ENCODE data around the genes CLCNKA, CLCNKB and ARHGEF19.

GRCh38 chr1:15942756-15943474, 33.0 kb downstream of the ZBTB17 start:
- PRO-cap = no peak
- RAMPAGE, long total RNA, 2 experiments = no peak in any of the 2 experiments

- PRO-cap = no peak
- RAMPAGE, long total RNA, 2 experiments = no peak in any of the 2 experiments
Observed at GRCh38 chr1:15951295-15951951, 24.5 kb downstream of the ZBTB17 start.

DNA sequence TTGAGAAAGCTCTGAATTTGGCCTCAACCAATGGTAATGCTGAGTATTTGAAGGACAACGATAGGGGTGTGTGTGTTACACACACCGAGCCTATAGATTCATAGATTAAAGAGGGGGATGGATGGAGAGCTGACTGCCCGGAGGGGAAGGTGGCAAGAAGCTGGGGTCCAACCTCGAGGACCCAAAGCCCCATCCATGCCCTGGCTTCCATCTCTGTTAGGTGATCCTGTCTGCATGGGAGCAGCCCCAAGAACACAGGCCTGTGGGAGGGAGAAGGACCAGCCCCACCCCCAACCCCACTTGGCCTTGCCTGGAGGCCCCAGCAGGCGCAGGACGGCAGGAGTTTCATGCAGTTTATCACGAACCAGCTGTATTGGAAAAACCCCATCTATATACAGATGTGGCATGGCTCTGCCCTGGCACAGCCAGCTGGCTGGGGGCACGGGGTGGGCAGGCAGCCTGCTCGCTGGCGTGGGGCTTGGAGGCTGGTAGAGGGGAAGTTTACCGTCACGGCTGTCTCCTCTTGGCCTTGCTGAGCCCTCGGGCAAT, 3.2 kb downstream of the HSPB7 start:
- PRO-cap = no peak
- RAMPAGE, long total RNA, 2 experiments = no peak in any of the 2 experiments

- PRO-cap = no peak
- RAMPAGE, long total RNA, 2 experiments = no peak in any of the 2 experiments
Observed at GRCh38 chr1:16020096-16020878, 1.5 kb upstream of the CLCNKA start.

DNA sequence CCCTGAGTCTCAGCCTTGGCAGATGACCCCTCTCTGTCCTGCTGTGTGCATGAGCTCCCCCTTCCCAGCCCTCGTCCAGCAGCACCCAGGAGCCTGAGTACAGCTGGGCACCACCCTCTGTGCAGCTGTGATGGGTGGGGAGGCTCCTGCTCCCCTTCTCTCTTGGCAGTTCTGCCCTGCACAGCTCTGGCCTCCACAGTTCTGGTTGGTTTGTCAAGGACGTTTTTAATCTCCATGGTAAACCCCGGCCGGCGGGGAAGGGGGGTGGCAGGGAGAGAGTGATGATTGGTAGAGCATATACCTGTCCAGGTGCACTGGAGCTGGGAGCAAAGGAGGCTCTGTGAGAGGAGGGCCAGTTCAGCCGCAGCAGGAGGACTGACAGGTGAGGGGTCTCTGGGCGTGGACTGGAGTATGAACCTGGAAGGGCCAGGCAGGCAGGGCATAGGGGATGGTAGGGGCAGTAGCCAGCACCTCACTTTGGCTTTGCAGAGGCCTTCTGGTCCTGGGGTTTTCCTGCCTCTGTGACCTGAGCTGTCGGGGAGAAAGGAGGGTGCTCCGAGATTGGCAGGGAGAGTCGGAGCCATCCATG, at the start of gene CLCNKA:
Gene CLCNKA, plus strand, starts transcription at position 355 of the 589 bp plus-strand sequence.
- PRO-cap = unidirectional peak, minus-strand start at position 201 of the sequence
- RAMPAGE, long total RNA, 2 experiments = no peak in any of the 2 experiments

DNA sequence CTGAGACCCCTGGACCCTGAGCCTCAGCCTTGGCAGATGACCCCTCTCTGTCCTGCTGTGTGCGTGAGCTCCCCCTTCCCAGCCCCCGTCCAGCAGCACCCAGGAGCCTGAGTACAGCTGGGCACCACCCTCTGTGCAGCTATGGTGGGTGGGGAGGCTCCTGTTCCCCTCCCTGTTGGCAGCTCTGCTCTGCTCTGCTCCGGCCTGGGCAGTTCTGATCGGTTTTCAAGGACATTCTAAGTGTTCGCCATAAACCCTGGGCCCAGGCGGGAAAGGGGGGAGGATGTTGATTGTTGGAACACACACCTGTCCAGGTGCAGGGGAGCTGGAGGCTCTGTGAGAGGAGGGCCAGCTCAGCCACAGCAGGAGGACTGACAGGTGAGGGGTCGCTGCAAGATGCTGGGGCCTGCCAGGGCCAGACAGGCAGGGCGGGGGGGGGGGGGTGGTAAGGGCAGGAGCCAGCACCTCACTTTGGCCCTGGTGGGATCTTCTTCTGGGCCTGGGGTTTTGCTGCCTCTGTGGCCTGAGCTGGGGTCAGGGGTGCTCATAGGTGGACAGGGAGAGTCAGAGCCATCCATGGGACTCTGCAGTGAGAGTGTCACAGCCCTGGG, at the start of gene CLCNKB:
Gene CLCNKB, plus strand, starts transcription at position 280 of the 611 bp plus-strand sequence.
- PRO-cap = no peak
- RAMPAGE, long total RNA, 2 experiments = no peak in any of the 2 experiments

DNA sequence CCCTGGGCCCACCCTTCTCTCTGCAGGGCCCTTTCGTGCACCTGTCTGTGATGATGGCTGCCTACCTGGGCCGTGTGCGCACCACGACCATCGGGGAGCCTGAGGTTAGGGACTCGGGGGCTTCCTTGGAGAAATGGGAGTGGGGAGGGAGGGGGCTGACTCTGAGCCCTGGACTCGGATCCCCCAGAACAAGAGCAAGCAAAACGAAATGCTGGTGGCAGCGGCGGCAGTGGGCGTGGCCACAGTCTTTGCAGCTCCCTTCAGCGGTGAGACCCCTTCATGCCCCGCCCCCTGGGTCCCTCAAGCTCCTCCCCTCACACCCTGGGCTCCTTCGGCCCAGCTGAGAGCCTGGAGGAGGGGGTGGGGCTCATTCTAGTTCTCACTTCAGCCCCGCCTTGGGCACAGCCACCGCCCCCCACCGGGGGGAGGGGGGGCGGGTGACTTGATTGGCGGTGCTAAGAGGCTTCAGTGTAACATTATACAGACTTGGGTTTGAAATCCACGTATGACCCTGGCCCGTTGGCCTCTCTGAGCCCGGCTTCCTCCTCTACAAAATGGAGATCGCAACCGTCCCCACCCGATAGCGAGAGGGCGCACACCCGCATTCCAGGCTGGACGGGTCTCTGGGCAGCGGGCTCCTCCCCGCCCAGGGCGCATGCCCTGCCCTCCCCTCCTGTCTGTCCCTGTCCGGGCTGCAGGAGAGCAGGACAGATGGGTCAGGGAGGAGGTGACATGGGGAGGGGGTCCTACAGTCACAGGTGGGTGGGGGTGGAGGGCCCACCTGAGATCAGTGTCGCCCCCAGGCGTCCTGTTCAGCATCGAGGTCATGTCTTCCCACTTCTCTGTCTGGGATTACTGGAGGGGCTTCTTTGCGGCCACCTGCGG, 5.0 kb downstream of the CLCNKB start:
- PRO-cap = no peak
- RAMPAGE, long total RNA, 2 experiments = no peak in any of the 2 experiments

- PRO-cap = bidirectional peak, plus-strand start at chr1:16145431, minus-strand start at chr1:16145256; bidirectional peak, plus-strand start at chr1:16145831, minus-strand start at chr1:16145765
- RAMPAGE, long total RNA, 2 experiments = no peak in any of the 2 experiments
Observed at GRCh38 chr1:16144888-16145862, 10.7 kb downstream of the EPHA2 start.

GRCh38 chr1:16152330-16153611, 3.1 kb downstream of the EPHA2 start:
- PRO-cap = unidirectional peak, plus-strand start at chr1:16152979; unidirectional peak, plus-strand start at chr1:16153050
- RAMPAGE, long total RNA, 2 experiments = no peak in any of the 2 experiments

- PRO-cap = unidirectional peak, plus-strand start at chr1:16212412
- RAMPAGE, long total RNA, 2 experiments = start-site peak on the minus strand in 1 of 2 experiments, at chr1:16212548-16212714 at its widest, 5 to 33 reads per replicate
Observed at GRCh38 chr1:16212051-16213056, at the start of gene ARHGEF19. ARHGEF19 (minus strand) TSS chr1:16212652.

- PRO-cap = bidirectional peak, plus-strand start at chr1:16499360, minus-strand start at chr1:16499210
- RAMPAGE, long total RNA, 2 experiments = start-site peak on the minus strand in 1 of 2 experiments, at chr1:16499225-16499294 at its widest, 30 reads per replicate
Observed at GRCh38 chr1:16498926-16499627, 58.6 kb downstream of the NECAP2 start.

DNA sequence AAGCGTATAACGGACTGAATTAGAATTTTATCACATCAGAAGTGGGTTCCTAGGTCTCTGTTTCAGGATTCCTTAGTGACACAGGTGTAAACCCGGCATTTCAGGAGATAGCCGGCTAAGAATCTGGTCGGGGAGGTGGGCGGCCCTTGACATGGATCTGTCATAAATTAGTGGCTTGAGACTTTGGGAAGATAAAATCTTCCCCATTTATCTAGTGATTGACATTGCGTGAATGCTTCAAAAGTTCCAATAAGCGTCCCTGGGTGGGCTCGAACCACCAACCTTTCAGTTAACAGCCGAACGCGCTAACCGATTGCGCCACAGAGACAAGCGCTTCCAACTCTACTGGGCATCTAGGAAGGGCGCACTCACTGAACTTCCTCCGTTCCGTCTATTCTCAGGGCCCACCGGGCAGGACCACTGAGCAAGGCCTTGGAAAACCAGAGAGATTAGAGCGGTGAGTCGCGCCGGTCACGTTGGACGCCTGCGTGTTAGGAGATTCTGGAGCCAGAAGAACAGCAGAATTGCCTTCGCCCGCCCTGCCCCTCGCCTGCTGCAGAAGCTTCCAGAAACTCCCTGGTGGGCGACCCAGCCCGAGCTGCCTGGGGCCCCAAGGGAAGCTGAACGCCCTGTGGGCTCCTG, 79.9 kb downstream of the NECAP2 start:
- PRO-cap = no peak
- RAMPAGE, long total RNA, 2 experiments = no peak in any of the 2 experiments

GRCh38 chr1:16540721-16540919, 100.1 kb downstream of the NECAP2 start:
- PRO-cap = no peak
- RAMPAGE, long total RNA, 2 experiments = no peak in any of the 2 experiments

- PRO-cap = no peak
- RAMPAGE, long total RNA, 2 experiments = no peak in any of the 2 experiments
Observed at GRCh38 chr1:16727036-16727643, 194.6 kb upstream of the CROCC start.

GRCh38 chr1:16872105-16872980, 49.4 kb upstream of the CROCC start:
- PRO-cap = no peak
- RAMPAGE, long total RNA, 2 experiments = no peak in any of the 2 experiments

- PRO-cap = no peak
- RAMPAGE, long total RNA, 2 experiments = no peak in any of the 2 experiments
Observed at GRCh38 chr1:16943728-16944418, 22.1 kb downstream of the CROCC start.

DNA sequence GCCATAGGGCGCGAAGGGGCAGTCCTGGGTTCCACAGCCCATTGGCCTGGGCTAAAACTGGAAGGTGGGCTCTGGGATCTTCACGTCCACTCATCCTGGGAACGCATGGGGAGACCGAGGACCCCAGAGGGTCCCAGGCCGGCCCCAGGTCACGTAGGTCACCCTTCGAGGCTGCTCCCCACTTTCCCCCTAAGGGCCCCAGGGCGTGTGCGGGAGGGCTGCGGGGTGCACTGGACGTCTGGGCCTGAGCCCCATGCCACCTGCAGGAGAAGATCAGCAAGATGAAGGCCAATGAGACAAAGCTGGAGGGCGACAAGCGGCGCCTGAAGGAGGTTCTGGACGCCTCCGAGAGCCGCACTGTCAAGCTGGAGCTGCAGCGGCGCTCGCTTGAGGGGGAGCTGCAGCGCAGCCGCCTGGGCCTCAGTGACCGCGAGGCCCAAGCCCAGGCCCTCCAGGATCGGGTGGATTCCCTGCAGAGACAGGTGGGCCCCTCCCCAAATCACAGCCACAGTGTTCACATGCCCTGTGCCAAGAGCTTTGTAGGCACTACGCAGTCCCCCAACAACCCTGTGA, 12.4 kb downstream of the MFAP2 start:
- PRO-cap = no peak
- RAMPAGE, long total RNA, 2 experiments = no peak in any of the 2 experiments

DNA sequence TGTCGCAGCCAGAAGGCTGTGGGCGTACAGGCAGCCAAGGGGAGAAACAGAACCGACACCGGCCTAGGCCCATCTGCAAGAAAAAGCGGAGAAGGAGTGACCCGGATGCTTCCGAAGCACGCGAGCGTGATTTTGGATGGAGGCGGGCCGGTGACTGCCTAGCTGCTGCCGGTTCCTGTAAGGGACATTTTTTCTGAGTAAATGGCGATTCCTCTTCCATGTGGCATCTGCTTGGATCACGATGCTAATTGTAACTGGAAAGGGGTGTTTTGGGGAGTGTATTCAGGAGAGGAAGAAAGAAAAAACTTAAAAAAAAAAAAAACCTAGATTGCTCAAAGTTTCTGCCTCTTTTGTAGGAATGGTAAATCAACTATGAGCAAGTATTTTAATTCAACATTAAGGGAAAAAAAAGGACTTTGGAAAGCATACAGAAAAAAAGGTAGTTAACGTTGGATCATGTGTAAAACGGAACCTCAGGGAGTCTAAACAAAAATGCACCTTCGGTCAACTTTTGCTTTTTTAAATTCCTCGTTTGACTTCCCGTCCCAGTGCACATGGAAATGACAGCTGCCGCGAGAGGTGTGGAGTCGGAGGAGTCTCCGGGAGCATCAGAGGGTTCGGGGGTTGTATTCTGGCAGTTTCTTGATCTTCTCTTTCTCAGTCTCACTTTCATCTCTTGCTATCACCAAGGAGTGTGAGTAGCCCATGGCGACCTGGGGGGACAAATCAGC, 30.8 kb downstream of the RCC2 start:
- PRO-cap = no peak
- RAMPAGE, long total RNA, 2 experiments = no peak in any of the 2 experiments

GRCh38 chr1:17412678-17413724, 26.5 kb downstream of the RCC2 start:
- PRO-cap = no peak
- RAMPAGE, long total RNA, 2 experiments = no peak in any of the 2 experiments

DNA sequence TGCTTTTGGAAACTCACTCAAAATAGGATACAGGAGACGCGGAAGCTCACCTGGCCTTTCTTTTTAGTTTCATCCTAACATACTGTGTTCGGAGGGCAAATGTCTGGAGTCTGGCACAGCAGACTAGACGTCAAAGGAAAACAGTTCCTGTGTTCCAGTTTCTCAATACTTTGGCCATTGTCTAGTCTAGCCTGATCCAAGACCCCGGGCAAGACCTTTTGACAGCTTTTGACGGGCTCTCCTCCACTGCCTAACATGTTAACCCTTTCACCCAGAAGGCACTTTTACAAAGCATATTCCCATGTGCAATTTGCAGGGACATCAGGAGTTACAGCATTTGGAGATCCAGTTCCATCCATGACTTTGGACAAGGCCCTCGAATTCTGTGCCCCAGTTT, 2.7 kb downstream of the RCC2 start:
- PRO-cap = no peak
- RAMPAGE, long total RNA, 2 experiments = no peak in any of the 2 experiments

Data from body of pancreas (tissue), 2 donors.